Hematopoietic multipotent progenitor cell (in vitro differentiated cells): ENCODE measurements around the genes LGALS7B, SIRT2, PLEKHG2, SUPT5H and CLC.

GRCh38 chr19:38730547-38730742 is 13.8 kb downstream of the CAPN12 start:
- CAGE, long polyA plus RNA = no peak

GRCh38 chr19:38759399-38760026 is 13.8 kb downstream of the LGALS7 start:
- CAGE, long polyA plus RNA = no peak

DNA sequence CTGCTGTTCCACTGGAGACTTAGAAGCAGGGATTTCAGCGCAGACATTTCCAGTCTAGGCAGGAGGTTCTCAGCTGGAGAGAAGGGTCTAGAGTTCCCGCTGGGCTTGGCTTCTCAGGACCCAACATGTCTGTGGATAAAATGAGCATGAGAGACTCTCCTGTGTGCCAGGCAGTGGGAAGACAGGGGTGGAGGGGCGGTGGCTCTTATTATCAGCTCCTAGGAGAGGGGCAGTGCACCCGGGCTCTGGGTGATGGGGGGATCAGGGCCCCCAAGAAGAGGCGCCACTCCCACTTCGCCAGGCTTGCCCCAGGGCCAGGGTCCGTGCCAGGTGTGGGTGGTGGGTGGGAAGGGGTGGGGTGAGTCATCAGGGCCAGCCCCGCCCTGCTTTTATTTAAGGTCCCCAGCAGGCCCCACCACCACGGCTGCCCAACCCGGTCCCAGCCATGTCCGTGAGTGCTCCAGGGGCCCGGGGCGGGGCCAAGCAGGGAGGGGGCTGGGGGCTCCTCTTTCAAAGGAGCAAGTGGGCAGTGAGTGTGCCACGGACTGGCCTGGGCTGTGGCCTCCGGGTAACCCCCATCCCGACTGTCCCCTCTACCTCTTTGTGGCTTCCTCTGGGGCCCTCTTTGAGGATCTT is at the start of gene LGALS7B:
Gene LGALS7B, plus strand, starts transcription at position 419 of the 636 bp plus-strand sequence.
- CAGE, long polyA plus RNA = no peak

DNA sequence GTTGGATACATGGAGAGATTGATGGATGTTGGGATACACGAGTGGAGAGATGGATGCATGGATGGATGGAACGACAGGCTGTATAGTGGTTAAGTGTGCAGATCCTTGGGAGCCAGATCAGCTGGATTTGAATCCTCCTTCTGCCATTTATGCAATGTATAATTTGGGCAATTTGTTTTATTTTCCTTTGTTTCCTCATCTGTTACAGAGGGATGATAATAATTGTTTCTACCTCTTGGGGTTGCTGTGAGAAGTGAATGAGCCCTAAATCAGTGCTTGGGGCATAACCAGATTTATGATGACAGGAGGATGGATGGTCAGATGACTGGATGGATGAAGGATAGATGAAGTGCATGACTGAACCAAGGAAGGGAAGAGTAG is 11.5 kb downstream of the LGALS4 start:
- CAGE, long polyA plus RNA = no peak

- CAGE, long polyA plus RNA = no peak
Observed at GRCh38 chr19:38830084-38830447, 1.5 kb downstream of the ECH1 start.

DNA sequence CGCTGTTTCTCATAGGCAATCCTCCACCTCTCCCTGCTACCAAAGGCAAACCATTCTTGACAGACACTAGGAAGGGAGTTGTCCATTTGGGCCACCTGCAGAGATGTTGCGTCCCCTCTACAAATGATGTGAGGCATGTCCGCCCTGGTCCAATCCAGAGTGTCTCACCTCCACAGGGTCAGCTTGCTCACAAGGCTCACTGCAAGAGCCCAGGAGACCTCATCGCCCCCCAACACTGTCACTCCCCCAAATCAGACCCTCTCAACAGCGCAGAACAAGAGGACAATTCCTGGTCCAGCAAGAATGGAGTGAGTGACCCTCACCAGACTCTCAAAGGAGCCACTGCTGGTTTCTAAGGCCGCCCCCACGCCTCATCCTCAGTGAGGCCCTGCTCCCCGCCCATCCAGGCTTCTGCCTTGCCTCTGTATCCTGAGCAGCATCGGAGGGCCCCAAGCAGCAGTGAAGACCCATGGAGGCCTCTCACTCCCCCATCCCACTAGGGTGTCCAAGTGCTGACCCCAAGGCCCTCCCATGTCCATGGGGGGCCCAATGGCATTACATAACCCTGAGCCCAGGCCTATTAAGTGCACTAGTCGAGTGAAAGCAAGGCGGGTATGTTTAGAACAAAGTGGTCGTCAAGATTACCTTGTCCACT is 6.5 kb downstream of the HNRNPL start:
- CAGE, long polyA plus RNA = no peak

DNA sequence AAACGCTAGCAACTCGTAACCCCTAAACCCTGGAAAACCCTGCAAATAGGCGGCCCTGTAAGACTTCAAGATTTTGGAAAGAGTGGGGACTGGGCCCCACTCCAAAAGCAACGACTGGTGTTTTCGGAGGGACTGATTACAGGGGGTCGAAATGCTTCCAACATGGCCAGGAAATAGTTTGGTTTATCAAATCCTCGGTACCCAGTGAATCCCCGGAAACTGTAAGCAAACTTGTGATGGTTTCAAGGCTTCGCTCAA is 997 bp downstream of the HNRNPL start:
- CAGE, long polyA plus RNA = no peak

GRCh38 chr19:38852215-38852850 is 2.5 kb upstream of the HNRNPL start:
- CAGE, long polyA plus RNA = start-site peak on the minus strand at chr19:38852321-38852357, 38 reads

GRCh38 chr19:38878542-38879100 is 546 bp upstream of the RINL start:
- CAGE, long polyA plus RNA = no peak

GRCh38 chr19:38899430-38900113 is at the start of gene SIRT2:
Gene SIRT2 (minus strand): TSS chr19:38899618.
- CAGE, long polyA plus RNA = start-site peak on the plus strand at chr19:38899977-38900018, 168 reads

DNA sequence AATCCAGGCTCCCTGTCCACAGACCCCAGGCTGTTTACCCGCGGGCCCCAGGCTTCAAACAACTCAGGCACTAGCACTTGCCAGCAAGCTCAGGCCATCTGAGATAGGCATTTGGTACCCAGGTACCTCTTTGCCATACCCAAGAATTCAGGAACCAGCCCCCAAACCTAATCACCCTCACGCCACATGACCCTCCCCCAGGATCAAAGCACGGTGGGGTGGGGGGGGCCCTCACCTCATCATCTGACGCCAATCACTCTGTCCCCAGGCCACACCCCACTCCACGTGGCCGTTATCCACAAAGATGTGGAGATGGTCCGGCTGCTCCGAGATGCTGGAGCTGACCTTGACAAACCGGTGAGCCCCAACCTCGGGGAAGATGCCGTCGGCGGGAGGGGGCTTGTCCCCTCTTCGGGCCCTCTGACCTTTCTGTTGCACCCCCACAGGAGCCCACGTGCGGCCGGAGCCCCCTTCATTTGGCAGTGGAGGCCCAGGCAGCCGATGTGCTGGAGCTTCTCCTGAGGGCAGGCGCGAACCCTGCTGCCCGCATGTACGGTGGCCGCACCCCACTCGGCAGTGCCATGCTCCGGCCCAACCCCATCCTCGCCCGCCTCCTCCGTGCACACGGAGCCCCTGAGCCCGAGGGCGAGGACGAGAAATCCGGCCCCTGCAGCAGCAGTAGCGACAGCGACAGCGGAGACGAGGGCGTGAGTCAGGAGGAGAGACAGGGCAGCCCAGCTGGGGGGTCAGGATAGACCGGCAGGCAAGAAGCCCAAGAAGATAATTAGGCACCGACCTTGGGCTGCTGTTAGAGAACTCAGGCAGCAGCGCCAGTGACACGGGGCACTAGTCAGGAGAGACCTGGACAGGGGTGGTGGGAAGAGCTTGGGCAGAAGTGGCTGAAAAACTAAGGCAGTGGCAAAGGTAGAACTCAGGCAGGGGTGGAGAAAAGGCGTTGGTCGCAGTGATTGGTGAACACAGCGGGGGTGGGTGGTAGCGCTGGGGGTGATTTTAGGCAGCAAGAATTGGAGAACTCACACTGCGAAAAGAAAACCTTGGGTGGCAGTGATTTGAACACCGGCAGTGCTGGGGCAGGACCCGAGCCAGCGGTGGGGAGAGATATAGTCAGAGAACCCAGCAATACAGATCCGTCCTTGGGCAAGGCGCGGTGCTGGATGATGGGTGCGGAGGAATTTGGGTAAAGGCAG is 4.6 kb downstream of the CCER2 start:
- CAGE, long polyA plus RNA = no peak

- CAGE, long polyA plus RNA = no peak
Observed at GRCh38 chr19:39160489-39161275, 35.1 kb downstream of the PAK4 start.

- CAGE, long polyA plus RNA = no peak
Observed at GRCh38 chr19:39377204-39378233, 13.4 kb downstream of the PAF1 start.

GRCh38 chr19:39402025-39403348 is 4.2 kb upstream of the ZFP36 start:
- CAGE, long polyA plus RNA = no peak

GRCh38 chr19:39412076-39413024 is at the start of gene PLEKHG2:
Gene PLEKHG2 (plus strand): TSS chr19:39412669.
- CAGE, long polyA plus RNA = no peak

- CAGE, long polyA plus RNA = start-site peak on the minus strand at chr19:39445445-39445487, 11 reads; start-site peak on the plus strand at chr19:39445579-39445729, 1,325 reads; start-site peak on the plus strand at chr19:39445879-39445960, 72 reads
Observed at GRCh38 chr19:39445154-39446270, at the start of gene SUPT5H. Gene SUPT5H (plus strand): TSS chr19:39445582.

DNA sequence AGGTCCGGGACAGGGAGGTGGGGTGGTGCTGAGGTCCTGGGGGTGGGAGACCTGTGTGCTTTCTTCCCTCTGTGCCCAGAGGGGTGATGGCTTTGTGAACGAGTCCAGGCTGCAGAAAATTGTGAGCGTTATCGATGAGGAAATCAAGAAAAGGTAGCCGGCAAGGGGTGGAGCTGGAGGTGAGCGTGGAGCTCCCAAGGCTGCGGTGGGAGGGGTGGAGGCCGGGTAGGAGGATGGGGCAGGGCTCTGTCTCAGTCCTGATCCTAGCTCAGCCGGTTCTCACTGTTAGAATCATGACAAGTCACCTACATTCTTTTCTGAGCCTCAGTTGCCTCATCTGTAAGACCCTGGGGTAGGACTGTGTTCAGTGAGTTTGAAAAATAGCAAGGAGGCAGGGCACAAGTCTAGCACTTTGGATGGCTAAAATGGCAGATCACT is 4.1 kb downstream of the SELENOV start:
- CAGE, long polyA plus RNA = no peak

DNA sequence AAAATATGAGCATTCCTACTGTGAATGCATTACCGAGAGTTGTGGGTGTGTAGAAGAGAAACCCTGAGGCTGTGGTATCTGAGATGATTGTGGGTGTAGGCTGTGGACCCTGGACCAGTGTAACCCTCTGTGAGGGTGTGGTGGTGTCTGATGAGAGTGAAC is 222 bp downstream of the LGALS14 start:
- CAGE, long polyA plus RNA = no peak

GRCh38 chr19:39719333-39719771 is 15.1 kb downstream of the LGALS14 start:
- CAGE, long polyA plus RNA = no peak

DNA sequence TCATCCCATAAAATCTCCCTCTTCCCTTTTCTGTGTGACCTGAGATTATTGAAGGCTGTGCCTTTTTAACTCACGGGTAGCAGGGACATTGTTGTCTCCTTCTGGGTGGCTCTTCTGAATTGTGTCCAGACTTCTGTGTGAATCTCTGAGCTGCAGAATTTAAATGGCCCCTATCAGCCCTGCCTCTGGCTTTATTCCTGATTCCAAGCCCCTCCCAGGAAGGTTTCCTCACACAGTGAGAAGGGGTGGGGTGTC is at the start of gene CLC:
Gene CLC, minus strand, starts transcription at position 166 of the 255 bp plus-strand sequence.
- CAGE, long polyA plus RNA = start-site peak on the minus strand centred at position 135 of the sequence, 5 bp wide, 68 reads